Hair follicle dermal papilla cell (primary cell): Measurements from ENCODE around the genes PLEKHG5 and ZBTB48.

- CAGE, long polyA plus RNA: no peak
These were observed 12.1 kb downstream of the CEP104 start for GRCh38 chr1:3844788-3845418.

GRCh38 chr1:3883336-3884032 lies 16.6 kb downstream of the C1orf174 start:
- CAGE, long polyA plus RNA: no peak

GRCh38 chr1:3890443-3890854 lies 9.6 kb downstream of the C1orf174 start:
- CAGE, long polyA plus RNA: no peak

DNA sequence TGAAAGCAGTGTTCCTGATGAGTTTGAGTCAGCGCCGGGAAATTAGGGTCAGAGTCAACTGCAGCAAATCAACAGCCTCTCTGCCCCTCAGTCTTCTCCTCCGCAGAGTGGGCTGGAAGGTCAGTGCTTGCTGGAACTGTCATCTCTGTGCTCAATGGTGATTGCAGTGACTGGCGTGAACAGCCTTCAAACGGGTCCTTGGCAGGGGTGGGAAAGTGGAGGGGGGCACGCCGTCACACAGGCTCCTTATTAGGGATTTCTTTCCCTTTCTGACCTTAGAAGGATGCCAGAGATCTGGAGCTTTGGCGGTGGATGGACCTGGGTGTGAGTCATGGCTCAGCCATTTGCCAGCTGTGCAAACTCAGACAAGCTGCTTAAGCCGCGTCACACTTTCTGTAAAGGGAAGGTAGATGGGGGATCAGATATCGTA lies 48.1 kb upstream of the C1orf174 start:
- CAGE, long polyA plus RNA: no peak

GRCh38 chr1:4127286-4127631 lies 227.2 kb upstream of the C1orf174 start:
- CAGE, long polyA plus RNA: no peak

GRCh38 chr1:4411713-4412327 lies 242.6 kb upstream of the AJAP1 start:
- CAGE, long polyA plus RNA: no peak

DNA sequence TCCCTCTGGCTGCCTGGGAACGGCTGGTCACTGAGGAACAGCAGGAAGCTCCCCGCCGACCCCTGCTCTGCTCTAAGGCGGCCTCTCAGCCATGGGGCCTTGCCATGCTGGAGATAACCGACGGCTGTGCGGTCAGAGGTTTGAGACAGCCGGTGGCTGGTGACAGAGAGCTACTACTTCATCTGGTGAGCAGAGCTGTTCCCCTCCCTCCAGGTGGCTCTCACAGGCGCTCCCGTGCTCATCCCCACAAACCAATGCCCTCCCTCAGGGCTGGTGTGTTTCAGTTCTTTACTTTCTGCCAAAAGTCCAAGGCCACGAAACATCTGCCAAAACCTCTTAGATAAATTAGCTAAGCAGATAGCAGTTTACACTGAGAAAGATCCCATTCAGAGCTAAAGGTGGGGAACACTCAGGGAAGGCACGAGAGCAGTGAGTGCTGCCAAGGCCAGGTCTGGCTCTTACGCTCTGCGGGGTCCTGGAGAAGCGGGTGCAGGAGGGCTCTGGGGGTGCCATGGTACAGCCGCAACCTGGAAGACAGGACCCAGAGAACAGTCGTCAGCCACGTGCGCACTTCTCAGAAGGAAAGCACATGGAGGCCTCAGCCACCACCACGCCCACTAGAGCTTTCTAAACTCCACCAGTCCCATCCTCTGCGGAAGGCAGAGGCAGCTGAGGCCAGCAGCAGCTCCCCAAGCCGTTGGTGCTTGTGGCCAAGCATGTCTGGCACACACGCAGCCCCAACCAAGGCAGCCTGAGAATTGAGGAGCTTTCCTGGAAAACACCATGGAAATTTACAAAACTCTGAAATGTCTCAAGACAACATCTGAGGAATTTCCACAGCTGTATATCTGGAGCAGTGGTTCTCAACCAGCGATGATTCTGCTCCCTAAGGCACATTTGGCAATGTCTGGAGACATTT lies 25.1 kb downstream of the NPHP4 start:
- CAGE, long polyA plus RNA: no peak

DNA sequence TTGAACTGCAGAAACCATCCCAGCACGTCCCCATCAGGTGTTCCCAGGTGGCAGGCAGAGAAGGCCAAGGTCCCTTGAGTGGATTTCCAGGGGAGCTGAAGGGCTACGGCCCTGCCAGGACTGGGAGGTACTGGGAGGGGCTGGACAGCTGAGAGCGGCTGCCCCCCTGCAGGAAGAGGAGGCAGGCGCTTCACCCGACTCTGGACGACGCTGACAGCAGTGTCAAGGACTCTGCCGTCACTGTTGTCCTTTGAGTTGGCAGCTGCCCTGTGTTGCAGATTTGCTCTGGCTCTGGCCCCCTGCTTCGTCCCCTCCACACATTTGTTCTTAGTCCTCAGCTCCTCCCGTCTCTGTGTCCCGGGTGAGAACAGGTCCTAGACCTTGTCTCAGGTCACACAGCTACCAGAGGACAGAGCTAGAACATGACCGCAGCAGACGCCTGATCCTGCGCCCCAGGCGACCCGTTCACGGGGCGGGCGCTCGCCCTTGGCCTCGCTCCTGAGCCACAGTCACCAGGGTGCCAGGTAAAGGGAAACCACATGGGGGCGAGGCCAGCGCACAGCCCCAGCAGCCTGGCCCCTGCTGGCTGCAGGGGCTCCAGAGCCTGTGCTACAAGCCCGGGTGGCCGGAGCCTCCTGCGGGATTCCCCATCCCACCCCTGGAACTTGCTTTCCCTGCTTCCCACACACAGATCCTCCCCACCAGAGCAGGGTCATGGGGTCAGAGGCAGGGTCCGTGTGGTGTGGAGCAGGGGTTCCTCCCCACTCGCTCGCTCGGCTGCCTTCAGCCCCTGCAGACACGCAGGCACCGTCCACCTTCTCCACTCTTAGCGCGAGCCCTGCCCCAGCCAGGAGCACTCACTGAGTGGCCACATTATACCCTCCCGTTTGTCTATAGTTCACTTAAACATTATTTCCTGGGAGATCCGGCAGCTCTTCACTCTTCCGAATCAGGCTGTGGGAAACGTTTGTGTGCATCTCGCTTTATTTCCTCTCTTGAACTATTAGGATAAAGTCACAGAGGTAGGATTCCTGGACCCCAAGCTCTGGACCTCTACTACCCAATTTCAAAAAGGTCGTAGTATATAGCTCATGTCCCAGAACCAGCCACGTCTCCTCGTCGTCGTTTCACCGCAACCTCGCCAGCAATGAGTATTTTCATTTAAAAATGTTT lies 10.8 kb upstream of the NPHP4 start:
- CAGE, long polyA plus RNA: no peak

DNA sequence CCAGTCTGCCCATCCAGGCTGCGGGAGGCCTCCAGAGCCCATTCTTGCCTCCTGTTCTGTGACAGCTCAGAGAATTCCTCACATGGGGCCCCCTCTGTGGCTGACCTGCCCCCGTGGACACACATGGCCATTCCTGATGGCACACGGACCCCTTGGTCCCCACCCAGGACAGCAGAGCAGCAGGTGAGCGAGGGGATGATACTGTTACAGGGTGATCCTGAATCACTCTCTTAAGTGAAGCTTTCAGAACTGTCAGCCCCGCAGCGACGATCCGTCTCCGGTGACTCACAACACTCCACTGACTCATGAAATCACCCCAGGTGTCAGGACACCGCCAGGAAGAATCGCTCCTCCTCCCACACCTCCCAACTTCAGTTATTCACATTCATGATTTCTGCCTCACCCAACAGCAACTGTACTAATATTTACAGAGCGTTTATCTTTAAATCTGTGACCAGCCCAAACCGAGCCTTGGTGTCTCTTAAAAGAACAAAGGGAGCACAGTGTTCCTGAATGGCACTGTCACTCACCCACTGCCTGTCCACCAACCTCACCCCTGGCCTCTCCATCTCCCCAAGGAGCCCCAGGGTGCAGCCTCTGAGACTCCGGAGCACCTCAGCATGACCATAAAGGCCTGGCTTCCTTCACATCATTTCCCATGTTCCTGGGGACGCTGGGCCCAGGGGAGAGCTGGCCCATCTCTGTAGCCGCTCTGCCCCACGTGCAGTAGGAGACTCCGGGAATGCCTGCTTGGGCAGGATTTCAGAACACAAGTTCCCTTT lies 22.3 kb downstream of the CHD5 start:
- CAGE, long polyA plus RNA: no peak

GRCh38 chr1:6300281-6301027 lies 39.6 kb upstream of the GPR153 start:
- CAGE, long polyA plus RNA: no peak

GRCh38 chr1:6412781-6413363 lies 6.8 kb downstream of the HES2 start:
- CAGE, long polyA plus RNA: no peak

DNA sequence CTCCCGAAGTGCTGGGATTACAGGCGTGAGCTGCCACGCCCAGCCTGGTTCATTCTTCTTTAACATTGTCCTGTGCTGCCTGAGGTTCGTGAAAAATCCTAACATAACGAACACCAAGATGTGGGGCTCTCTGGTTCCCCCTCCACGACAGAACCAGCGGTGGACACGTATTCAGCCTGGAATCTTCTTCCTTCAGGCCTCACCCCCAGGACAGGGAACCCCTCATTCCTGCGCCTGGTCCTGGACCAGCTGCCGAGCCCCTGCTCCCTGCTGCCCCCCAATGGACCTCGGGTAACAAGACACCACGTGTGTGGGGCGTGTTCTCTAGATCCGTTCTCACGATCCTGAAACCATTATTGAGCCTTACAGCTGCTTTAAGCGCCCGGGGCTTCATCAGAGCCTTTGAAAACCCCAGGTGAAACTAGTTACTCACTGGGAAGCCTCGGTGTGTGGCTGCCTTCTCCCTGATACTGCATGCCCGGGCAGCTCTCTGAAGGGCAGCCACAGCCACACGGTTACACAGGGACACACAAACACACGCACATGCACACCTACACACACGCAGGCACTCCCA lies 5.4 kb downstream of the HES2 start:
- CAGE, long polyA plus RNA: no peak

DNA sequence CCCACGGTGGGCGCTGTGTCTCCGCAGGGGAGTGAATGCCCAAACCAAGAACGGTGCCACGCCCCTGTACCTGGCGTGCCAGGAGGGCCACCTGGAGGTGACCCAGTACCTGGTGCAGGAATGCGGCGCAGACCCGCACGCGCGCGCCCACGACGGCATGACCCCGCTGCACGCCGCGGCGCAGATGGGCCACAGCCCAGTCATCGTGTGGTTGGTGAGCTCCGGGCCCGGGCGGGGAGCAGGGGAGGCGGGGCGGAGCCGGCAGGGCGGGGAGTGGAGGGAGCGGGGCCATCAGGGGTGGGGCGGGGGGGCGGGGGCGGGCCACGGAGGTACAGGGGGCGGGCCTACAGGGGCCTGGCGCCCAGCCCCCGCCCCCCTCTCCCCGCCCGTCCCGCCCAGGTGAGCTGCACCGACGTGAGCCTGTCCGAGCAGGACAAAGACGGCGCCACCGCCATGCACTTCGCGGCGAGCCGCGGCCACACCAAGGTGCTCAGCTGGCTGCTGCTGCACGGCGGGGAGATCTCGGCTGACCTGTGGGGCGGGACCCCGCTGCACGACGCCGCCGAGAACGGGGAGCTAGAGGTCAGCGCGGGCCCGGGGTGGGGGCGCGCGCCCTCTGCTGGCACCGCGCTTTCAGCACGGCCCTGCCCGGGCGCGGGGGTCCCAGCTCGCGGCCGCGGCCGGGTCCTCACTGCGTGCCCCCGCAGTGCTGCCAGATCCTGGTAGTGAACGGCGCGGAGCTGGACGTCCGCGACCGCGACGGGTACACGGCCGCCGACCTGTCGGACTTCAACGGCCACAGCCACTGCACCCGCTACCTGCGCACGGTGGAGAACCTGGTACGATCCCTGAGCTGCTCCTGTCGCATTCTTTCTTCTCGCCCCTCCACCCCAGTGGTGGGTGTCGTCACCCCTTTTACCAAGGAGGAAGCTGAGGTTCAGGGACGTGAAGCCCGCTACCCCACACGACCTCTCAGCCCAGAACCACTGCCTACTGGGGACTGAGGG lies 16.0 kb downstream of the ESPN start:
- CAGE, long polyA plus RNA: no peak

GRCh38 chr1:6459638-6460395 lies 6.2 kb downstream of the TNFRSF25 start:
- CAGE, long polyA plus RNA: no peak

DNA sequence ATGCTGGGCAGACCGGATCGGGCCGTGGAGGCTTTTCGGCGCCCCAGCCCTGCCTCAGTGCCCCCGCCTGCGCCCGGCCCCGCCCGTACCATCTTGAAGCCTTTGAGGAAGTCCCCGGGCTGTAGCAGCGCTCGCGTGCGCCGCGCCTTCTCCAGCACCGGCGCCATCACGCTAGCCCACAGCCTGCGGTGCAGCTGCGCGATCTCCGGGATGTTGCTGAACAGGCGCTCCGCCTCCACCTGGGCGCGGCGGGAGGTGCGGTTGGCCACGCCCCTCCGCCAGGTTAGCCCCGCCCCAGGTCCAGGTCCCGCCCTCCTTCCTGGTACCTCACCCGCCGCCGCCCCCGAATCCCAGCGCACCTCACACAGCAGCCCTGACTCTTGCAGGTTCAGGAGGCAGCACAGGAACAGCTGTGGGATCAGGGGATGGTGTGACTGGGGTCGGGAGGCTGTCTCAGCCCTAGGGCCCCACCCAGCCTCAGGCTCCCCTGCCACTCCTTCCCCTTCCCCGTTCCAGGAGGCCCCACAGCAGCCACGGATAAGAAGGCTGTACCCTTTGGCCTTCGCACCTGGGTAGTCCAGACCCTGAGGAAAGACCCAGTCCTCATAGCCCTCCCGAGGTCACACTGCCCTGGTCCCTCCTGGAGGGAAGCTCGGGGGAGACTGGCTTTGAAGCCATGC lies 5.6 kb upstream of the TNFRSF25 start:
- CAGE, long polyA plus RNA: no peak

DNA sequence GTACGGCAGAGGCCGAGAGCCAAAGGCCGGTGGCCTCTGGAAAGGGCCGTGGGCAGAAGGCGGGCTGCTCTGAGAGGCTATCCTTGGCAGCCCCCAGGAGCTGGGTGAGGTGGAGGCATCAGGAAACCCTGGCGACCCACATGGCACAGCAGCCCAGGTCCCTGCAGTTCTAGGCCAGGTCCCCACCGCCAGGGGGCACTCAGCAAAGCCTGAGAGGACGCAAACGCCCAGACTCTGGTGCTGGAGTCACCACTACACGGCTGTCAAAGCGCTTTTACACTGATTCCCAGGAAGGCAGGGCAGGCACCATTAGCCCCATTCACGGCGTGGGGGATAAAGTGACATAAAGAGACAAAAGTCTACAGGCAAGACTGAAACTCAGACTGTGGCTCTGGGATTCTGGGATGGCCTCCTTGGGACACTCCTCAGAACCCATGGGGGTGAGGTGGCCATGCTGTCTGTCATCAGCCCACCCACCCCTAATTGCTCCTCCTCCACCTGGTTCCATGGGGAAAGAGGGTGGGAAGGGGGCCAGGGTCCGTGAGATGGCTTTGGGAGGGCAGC lies 4.9 kb downstream of the PLEKHG5 start:
- CAGE, long polyA plus RNA: no peak

DNA sequence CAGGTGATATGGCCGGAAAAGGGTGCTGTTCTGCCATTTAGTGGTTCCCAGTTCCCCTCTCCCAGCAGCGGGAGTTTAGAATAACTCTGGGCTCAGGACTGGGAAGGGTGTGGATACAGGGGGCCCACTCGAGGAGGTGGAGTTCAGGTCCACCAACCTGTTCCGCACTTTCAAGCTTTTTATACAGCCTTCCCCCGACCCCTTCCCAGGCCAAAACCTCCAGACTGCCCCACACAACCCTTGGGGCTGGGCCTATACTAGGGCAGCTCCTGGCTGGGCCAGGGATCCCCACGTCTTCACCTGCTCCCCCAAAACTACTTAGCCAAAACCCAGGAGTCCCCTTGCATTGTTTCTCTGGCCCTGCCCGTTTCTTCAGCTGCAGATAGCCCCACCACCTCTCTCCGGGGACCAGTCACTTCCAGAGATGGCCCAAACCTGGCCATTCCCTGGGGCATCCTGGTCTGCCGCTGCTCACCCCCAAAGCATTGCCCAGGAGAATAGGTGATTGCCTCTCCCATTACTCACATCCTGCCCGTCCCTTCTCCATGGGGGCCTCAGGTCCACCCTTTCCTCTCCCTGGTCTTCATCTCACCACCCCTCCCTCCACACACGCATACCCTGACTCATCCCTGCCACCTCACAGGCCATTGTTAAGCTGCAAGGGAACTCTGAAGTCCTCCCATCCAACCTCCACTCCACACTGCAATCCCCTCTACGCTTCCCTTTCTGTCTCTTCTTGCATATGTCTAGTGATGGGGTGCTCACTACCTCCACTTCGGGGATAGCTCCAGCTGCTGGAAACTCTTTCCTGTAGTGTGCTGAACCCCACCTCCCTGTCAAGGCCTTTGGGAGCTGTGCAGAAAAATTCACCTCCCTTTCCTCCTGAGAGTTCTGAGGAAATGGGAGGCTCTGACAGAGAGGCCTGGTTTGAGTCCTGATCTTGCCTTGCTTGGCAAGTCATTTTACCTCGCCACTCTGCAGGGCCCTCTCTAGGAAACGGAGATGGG lies at the start of gene PLEKHG5:
Gene PLEKHG5 (minus strand): TSS at position 556 of the 1,007 bp plus-strand sequence.
- CAGE, long polyA plus RNA: no peak

DNA sequence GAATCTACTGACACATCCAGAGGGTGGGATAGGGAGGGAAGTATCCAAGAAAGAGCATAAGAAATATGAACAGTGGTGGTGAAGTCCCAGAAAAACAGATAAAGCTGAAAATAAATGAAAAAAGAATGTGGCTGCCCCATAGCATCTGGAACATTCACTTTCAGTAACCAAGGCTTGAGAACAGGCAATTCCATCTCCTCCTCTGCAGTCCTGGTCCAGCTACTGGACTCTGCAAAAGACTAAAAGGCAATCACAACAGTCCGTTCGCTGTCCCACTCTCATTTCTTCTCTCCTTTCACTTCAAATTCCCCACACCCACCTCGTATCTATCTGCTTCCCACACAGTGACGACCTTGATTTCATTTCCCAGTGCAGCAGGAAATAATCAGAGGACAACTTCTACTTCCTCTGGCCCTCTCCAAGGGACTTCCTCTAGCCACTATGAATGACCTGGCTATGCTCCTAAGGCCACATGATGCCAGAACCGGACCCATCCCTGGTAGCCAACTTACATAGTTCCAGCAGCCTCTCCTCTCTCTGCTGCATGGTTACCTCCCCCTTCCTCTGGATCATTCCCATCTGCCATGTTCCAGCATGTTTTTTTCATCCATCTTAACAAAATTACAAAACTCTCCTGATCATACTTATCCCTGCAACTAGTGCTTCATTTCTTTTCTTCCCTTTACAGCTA lies 8.0 kb downstream of the NOL9 start:
- CAGE, long polyA plus RNA: no peak

DNA sequence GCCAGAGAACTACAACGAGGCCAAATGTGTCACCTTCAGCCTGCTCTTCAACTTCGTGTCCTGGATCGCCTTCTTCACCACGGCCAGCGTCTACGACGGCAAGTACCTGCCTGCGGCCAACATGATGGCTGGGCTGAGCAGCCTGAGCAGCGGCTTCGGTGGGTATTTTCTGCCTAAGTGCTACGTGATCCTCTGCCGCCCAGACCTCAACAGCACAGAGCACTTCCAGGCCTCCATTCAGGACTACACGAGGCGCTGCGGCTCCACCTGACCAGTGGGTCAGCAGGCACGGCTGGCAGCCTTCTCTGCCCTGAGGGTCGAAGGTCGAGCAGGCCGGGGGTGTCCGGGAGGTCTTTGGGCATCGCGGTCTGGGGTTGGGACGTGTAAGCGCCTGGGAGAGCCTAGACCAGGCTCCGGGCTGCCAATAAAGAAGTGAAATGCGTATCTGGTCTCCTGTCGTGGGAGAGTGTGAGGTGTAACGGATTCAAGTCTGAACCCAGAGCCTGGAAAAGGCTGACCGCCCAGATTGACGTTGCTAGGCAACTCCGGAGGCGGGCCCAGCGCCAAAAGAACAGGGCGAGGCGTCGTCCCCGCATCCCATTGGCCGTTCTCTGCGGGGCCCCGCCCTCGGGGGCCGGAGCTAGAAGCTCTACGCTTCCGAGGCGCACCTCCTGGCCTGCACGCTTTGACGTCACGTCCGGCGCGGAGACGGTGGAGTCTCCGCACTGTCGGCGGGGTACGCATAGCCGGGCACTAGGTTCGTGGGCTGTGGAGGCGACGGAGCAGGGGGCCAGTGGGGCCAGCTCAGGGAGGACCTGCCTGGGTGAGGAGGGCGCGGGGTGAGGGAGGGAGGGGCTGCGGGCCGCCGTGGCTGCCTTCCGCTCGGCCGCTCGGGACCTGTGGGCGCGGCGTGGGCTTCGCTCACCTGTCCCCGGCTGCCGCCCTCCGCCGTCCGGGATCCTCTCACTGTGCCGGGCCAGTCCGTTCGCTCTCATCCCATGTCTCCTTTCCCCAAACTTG lies at the start of gene ZBTB48:
Gene ZBTB48 (plus strand): TSS at position 681 of the 1,020 bp plus-strand sequence.
- CAGE, long polyA plus RNA: no peak

DNA sequence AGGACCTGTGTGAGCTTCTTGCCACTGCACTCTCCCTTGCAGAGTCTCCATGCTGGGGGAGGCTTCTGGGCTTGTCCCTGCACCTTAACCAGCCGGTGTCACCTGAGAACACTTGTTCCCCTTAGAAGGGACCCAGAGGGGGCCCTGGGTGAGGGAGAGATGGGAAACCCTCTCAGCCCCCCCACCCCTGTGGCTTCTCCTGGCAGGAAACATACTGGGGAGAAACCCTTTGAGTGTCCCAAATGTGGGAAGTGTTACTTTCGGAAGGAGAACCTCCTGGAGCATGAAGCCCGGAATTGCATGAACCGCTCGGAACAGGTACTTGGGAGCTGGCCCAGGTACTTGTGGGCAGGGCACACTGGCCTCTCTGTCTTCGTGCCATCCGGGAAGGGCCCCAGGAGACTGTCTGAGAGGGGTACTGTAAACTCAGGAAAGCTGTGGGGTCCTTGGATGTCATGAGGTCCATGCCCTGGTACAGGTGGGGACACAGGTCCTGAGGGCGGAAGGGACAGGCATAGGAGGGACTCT lies 6.0 kb downstream of the ZBTB48 start:
- CAGE, long polyA plus RNA: no peak